ENCODE data around the genes KIZ and NAPB.

DNA sequence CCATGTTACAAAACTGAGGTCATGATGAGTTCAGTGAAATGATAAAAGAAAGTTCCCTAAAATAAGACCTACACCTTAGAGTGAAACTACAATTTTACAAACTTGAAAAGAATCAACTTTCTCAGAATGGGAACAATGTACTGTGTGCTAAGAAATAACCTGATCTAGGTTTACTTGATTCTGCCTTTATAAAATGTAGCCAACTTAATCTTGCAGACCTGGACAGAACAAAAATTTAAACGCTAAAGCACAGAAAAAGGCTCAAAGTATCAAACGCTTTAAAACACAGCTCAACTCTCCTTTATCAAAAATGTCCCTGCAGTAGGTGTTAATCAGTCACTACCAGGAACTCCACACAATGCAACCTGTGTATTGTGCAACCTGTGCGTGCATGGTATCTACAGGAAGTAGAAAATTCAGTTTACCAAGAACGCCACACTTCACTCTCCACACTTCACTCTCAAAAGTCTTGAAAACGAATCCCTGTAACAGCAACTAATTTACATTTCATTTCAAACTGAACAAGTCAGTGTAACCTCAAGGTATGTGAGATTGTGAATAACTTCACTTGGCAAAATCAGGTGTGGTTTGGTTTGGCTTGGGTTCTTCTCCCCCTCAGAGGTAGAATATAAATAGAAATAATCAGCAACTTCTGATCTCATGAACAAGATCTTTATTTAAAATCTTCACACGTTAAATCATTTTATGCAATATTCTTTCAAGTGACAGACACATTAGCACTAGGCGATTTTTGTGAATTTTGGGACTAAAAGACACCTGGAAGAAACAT is 1.7 kb downstream of the RALGAPA2 start:
- PRO-cap, 2 experiments, result no peak in any of the 2 experiments
- RAMPAGE, long total RNA, 5 experiments, result no peak in any of the 5 experiments

DNA sequence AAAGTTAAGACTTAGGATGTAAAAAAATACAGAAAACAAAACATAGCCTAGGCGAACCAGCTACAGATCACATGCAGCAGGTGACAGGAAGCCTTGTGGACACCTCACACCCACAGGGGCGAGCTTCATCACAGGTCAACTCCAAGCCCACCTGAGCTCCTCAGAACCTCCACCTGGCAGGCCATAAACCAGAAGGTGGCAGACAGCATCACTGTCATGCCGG is 1.1 kb downstream of the RALGAPA2 start:
- PRO-cap, 2 experiments, result no peak in any of the 2 experiments
- RAMPAGE, long total RNA, 5 experiments, result no peak in any of the 5 experiments

DNA sequence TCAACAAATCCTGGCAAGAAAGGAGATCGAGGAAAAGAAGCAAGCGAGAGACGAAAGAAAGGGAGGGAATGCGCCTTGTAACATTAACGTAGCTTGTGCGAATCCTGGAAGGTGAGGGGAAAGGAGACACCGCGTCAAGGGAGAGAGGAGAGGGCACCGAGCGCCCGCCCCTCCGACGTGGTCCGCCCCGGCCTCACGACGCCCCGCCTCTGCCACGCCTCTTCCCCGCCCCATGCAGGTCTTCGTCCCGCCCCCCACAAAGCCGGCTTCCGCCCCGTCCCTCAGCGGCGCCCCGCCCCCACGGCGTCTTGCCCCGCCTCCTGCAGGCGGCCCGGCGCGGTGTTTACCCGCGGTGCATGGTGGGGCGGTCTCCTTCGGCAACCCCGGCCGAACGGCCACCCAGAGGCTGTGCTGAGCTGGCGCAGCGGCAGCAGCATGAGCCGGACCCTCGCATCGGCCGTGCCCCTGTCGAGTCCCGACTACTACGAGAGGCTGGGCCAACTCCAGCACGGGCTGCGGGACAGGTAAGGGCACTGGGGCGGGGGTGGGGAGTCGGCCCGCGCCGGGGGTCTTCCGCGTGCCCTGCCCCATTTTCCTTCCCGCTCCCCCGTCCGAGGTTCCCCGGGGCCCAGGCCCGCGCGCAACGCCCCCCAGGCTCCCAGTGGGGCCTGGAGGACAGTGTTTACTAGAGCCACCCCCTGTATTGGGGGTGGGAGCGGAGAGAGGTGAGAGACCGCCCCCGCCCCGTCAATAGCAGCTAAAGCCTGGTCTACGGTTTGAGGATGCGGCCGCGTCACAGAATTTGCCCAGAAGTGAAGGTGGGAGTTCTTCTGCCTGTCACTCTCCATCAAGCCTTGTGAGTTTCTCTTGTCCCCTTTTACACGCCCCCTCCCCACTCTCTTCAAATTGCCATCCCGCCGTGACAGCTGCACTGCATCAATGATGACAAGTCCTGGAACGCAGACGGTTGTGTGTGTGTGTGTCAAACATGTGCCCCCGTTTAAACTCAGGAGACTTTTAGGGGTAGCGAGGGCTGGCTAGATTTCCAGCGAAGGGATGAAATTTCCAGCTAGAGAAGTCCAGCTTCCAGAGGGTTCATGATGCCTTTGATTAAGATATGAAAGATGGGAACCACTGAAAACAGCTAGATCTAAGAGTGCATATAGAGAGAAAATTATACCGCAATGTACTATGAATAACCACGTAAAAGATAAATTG is at the start of gene KIZ:
TSS of gene KIZ (plus strand) at position 402 of the 1,218 bp plus-strand sequence.
- PRO-cap, 2 experiments, result peak in 2 of 2 experiments; most common plus-strand start position 402 of the sequence (in 2); most common minus-strand start position 113 of the sequence (in 1)
- RAMPAGE, long total RNA, 5 experiments, result start-site peak on the plus strand in 5 of 5 experiments, centred at positions 368 to 380 of the sequence, 112 to 951 reads per replicate

DNA sequence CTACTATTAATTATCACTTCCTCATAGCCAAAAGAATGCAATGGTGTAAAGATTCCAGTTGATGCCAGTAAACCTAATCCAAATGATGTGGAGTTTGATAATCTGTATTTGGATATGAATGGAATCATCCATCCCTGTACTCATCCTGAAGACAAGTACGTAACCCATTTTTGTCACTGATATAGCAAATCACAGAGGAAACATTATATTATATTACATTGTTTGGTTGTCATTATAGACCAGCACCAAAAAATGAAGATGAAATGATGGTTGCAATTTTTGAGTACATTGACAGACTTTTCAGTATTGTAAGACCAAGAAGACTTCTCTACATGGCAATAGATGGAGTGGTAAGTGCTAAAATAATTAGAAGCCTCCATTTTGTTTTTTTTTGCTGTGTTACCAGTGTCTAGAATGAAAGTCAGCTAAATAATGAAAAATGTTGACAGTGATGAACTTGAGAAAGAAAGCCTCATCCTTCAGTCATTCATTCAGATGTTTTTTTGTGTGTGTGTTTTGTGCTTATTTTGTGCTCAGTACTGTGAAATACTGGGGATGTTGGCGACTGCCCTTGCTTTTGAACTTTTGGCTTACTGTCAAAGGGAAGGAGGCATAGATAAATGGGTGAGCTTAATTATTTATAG is 23.2 kb downstream of the XRN2 start:
- PRO-cap, 2 experiments, result no peak in any of the 2 experiments
- RAMPAGE, long total RNA, 5 experiments, result no peak in any of the 5 experiments

- PRO-cap, 2 experiments, result no peak in any of the 2 experiments
- RAMPAGE, long total RNA, 5 experiments, result no peak in any of the 5 experiments
Observed at GRCh38 chr20:21520503-21521190, 6.8 kb upstream of the NKX2-2 start.

- PRO-cap, 2 experiments, result peak in 1 of 2 experiments; most common plus-strand start chr20:21548591 (in 1)
- RAMPAGE, long total RNA, 5 experiments, result no peak in any of the 5 experiments
Observed at GRCh38 chr20:21548049-21548862, 34.4 kb upstream of the NKX2-2 start.

DNA sequence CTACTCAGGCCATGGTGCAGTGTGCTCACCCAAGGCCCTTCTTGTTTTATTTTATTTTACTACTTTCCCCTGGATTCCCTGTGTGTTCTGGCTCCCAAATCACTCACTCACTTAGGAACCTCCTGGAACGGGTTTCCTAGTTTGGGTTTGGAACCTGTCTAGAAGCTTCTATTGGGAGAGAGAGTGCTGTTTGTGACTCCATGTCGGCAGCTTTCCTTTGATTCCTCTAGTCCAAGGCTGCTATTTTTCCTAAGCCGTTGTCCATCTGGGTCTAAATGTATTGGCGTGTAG is 70.8 kb downstream of the FOXA2 start:
- PRO-cap, 2 experiments, result no peak in any of the 2 experiments
- RAMPAGE, long total RNA, 5 experiments, result no peak in any of the 5 experiments

DNA sequence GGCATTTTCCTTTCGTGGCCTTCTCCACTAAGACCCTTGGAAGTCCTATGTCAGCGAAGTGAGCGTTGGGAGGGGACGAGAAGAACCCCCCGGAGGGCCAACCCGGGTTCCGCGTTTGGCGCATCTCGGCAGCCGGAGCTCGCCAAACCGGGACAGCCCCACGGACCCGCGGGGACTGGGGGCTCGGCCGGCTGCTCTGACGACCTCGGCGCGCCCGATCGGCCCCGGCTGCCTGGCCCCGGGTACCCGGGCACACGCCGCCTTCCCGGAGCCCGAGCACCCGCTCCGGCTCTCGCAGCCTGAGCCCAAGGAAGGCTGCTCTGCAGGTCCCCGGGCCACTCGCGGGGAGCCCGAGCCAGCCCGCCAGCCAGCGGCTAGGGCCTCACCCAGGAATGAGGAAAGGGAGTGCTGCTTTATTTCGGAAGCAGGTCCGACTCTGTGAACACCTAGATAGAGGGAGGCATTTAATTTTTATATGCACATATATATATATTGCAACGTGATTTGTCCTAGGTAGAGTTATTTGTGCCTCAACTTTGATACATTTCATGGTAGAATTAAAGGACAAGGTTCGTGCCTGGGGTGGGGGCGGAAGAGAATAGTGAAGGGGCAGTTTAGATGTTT is 15.6 kb downstream of the FOXA2 start:
- PRO-cap, 2 experiments, result peak in 1 of 2 experiments; most common minus-strand start position 168 of the sequence (in 1)
- RAMPAGE, long total RNA, 5 experiments, result no peak in any of the 5 experiments

- PRO-cap, 2 experiments, result peak in 2 of 2 experiments; most common plus-strand start chr20:23048706 (in 2); most common minus-strand start chr20:23048403 (in 1)
- RAMPAGE, long total RNA, 5 experiments, result no peak in any of the 5 experiments
Observed at GRCh38 chr20:23048235-23049209, 950 bp downstream of the THBD start.

DNA sequence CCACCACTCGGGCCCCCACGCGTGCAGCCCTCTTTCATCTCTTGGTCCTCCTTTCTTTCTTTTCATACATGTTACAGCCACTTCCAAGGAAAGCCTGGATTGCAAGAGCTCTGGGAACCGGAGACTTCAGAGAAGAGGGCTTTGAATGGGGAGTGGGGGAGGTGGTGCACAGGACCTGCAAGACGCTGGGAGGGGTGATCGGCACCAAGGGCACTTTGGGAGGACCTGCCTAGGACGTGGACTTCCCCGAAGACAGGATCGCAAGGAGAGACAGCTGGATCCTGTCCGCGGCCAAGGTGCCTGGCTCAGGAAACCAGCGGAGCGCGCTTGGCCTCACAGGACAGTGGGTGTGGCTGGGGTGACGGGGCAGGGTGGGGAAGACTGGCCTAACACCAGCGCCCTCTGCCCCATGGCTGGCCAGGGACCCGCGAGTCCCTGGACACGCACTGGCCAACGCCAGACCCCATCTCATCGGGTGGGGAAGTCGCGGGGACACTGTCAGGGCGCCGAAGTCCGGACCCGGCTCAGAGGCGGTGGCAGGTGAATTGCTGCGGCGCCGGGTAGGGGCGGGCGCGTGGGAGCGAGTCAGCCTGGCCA is 567 bp upstream of the THBD start:
- PRO-cap, 2 experiments, result peak in 2 of 2 experiments; most common plus-strand start position 361 of the sequence (in 2); most common minus-strand start position 254 of the sequence (in 1)
- RAMPAGE, long total RNA, 5 experiments, result no peak in any of the 5 experiments

GRCh38 chr20:23136811-23137361 is 50.8 kb upstream of the CD93 start:
- PRO-cap, 2 experiments, result no peak in any of the 2 experiments
- RAMPAGE, long total RNA, 5 experiments, result no peak in any of the 5 experiments

DNA sequence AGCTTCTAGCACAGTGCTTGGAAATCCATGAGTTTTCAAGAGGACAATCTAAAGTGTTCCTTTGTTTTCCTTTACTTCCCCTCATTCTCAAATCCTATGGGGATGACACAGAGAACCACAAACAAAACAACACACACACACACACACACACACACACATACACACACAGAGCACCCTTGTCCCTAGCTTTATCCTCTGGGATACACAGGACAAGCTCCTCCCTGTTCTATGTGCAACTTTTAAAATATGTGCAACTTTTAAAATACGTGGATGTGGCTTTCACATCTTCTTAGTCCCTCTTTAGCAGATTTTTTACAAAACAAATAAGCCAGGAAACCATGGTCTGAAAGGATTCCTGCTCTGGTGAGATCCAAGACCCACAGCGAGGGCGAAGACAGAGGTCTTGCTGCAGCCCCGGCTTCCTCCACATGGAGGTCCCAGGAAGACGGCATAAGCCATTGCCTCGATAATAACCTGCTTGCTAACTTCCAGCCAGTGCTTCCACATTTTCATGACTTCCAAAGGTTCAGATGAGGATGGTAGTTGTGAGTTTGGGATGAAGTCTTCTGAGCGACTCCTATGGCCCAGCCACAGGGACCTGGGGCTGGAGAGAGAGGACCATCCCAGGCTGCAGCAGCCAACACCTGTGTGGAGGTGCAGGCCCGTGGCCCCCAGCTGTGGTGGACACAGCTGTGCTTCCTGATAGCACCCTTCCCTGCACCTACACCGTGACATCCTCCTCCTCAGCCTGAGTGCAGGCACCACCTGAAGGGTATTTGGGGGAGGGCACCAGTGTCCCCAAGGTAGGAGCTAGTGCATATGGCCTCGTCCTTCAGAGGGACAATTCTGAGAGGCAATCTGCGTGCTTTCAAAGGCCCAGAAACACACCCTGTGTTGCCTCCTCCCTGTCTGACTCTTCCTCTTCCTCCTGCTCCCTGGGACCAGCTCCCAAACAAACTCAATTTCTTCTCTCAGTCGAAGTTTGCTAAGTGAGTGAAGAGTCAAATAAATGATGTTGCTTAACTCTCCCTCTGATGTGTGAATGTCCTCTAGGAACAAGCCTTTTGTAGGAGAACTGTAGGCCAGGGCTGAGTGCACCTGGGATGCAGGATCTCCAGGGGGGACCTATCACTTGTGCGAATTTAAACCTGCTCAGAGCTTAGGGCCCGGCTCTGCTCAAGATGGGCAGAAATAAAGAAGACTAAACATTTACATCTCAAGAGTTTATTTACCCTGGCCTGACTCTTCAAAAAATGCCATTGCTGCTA is 63.0 kb upstream of the CD93 start:
- PRO-cap, 2 experiments, result no peak in any of the 2 experiments
- RAMPAGE, long total RNA, 5 experiments, result no peak in any of the 5 experiments

- PRO-cap, 2 experiments, result no peak in any of the 2 experiments
- RAMPAGE, long total RNA, 5 experiments, result no peak in any of the 5 experiments
Observed at GRCh38 chr20:23149997-23150574, 64.0 kb upstream of the CD93 start.

DNA sequence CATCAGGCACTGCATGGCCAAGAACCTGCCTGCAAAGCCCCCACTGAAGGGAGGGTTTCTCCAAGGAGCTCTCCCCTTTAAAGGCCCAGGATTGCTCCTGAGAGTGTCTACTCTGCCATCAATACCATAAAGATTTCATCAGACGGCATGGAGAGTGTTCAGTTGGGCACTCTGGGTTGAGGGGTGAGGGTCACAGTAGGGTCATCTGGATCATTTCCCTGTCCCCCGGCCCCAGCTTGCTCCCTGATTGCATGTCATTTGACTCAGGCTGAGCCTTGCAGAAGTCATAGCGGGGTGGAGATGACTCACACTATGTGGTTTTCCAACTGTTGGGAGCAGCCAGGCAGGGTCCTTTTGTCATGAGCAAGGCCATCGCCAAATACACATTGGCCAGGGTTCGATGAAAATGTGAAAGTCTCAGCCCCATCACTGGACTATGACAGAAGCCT is 69.9 kb upstream of the CD93 start:
- PRO-cap, 2 experiments, result no peak in any of the 2 experiments
- RAMPAGE, long total RNA, 5 experiments, result no peak in any of the 5 experiments

GRCh38 chr20:23190162-23190477 is 104.0 kb upstream of the CD93 start:
- PRO-cap, 2 experiments, result no peak in any of the 2 experiments
- RAMPAGE, long total RNA, 5 experiments, result no peak in any of the 5 experiments

DNA sequence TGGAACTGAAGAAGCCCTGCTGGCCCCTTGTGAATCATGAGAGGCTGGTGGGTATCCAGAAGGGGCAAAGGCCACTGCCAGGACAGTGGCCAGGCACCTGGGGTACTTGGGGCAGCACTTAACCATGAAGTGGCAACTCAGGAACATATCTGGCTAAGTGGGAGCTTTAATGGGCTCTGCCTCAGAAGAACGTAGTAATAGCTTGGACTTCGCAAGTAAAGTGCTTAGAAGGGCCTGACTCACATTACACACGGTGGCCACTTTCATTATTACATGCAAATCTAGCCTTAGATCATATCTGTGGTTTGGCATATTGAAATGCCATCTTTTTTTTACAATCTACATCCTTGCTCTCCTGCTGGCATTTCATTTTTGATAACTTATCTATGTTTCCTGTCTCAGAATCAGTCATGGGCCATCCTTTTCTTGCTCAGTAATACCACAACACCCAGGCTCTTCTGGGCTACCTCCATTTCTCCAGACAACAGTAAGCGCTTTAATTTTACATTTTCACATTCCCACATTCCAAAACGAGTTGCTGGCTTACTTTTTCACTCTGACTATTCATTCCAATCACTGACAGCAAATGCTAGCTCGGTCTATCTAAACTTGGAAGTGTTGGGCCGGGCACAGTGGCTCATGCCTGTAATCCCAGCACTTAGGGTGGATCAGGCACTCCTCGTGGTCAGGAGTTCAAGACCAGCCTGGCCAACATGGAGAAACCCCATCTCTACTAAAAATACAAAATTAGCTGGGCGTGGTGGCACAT is 21.5 kb downstream of the NAPB start:
- PRO-cap, 2 experiments, result no peak in any of the 2 experiments
- RAMPAGE, long total RNA, 5 experiments, result no peak in any of the 5 experiments

GRCh38 chr20:23400832-23401833 is 20.2 kb downstream of the NAPB start:
- PRO-cap, 2 experiments, result no peak in any of the 2 experiments
- RAMPAGE, long total RNA, 5 experiments, result no peak in any of the 5 experiments

GRCh38 chr20:23421091-23421824 is at the start of gene NAPB:
Gene NAPB (minus strand): TSS chr20:23421488.
- PRO-cap, 2 experiments, result peak in 2 of 2 experiments; most common minus-strand start chr20:23421432 (in 1)
- RAMPAGE, long total RNA, 5 experiments, result start-site peak on the minus strand in 3 of 5 experiments, at chr20:23421428-23421490 at its widest, 31 to 1,055 reads per replicate

GRCh38 chr20:23524071-23524298 is 33.1 kb downstream of the CST8 start:
- PRO-cap, 2 experiments, result peak in 2 of 2 experiments; most common plus-strand start chr20:23524194 (in 2)
- RAMPAGE, long total RNA, 5 experiments, result no peak in any of the 5 experiments

DNA sequence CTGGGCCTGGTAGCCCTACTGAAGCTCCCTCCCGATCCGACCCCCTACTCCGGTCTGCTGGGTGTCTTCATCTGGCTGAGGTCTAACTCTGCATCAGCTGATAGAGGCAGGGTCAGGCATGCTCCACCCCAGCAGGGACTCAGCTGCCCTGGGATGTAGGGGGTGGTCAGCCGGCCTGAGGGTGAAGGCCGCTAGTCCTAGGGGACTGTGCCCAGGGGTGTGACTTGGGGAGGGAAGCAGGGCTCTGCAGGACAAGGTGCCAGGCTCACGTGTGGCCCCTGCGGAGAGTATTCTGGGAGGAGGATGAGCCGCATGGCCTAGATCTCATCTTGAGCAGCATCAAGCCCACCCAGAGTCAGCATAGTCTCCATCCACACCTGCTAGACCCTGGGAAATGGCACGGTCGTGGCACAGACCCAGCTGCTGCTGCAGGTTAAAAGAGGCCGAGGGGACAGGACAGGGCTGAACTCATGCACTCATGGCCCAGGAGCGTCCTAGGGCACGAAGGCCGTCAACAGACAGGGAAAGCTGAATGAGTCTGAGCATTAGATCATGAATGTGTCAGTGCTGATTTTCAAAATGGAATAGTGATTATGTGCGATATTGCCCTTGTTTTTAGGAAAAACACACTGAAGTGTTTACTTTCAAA is 1.3 kb downstream of the CST3 start:
- PRO-cap, 2 experiments, result no peak in any of the 2 experiments
- RAMPAGE, long total RNA, 5 experiments, result no peak in any of the 5 experiments

All from thyroid gland (tissue), 7 donors.